A375 (cell line): ENCODE measurements around a stretch of chr1.

DNA sequence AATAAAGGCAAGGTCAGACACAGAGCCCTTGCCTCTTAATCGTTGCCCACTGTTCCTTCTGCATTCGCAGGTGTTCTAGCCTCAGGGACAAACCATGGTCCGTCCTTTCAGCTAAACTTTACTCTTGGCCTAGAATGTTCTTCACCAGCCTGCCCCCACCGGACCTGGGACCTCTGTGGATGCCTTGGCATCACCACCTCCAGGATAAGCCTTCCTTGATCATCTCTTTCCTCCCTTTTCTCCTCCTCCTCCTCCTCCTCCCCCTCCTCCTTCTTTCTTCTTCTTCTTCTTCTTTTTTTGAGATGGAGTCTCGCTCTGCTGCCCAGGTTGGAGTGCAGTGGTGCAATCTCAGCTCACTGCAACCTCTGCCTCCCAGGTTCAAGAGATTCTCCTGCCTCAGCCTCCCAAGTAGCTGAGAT lies 40.3 kb upstream of the ERRFI1 start:
- RAMPAGE, long total RNA = no peak

GRCh38 chr1:8202944-8203532 lies 114.9 kb upstream of the SLC45A1 start:
- RAMPAGE, long total RNA = no peak

DNA sequence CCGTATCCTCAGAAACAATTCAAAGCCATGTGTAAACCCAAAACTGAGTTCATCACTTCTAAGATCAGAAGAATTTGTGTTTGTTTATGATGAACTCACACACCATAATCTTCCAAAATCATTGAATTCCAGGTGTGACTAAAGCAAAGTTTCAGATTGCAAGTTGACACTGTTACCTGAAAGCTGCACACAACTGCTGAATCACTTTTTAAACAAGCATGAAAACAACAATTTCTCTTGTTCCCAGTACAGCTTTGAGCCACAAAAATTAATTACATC lies 59.1 kb upstream of the SLC45A1 start:
- RAMPAGE, long total RNA = no peak

- RAMPAGE, long total RNA = no peak
Measured at GRCh38 chr1:8293323-8293568, 24.7 kb upstream of the SLC45A1 start.

GRCh38 chr1:8294361-8294688 lies 23.6 kb upstream of the SLC45A1 start:
- RAMPAGE, long total RNA = no peak

DNA sequence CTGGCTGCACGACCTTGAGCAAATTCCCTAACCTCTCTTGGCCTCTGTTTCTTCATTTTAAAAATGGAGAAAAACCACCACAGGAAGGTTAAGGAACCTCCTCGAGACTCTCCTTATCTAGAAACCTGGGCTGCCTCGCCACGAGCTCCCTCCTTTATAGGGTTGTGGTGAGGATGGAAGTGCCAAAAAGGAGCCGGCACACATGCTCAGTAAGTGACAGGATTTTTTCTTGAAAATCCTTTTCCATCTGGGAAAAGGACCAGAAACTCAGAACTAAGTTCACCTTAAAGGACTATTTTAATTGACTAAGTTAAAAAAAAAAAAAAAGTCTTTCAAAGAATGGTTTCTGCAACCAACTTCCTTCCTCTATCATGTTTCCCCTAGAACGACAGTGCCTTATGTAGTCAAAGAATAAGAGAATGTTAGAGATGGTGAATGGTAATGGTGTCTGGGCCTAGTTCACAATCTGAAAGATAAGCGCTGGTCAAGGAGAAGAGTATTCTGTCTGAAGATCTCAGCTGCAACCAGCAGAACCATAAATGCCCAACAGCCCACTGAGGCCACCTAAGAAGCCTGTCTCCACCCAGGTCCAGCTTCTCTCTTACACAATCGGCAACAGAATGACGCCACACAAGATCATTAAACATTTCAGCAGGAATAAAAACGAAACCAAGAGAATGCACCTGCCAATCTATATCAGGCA lies 64.9 kb downstream of the SLC45A1 start:
- RAMPAGE, long total RNA = no peak

DNA sequence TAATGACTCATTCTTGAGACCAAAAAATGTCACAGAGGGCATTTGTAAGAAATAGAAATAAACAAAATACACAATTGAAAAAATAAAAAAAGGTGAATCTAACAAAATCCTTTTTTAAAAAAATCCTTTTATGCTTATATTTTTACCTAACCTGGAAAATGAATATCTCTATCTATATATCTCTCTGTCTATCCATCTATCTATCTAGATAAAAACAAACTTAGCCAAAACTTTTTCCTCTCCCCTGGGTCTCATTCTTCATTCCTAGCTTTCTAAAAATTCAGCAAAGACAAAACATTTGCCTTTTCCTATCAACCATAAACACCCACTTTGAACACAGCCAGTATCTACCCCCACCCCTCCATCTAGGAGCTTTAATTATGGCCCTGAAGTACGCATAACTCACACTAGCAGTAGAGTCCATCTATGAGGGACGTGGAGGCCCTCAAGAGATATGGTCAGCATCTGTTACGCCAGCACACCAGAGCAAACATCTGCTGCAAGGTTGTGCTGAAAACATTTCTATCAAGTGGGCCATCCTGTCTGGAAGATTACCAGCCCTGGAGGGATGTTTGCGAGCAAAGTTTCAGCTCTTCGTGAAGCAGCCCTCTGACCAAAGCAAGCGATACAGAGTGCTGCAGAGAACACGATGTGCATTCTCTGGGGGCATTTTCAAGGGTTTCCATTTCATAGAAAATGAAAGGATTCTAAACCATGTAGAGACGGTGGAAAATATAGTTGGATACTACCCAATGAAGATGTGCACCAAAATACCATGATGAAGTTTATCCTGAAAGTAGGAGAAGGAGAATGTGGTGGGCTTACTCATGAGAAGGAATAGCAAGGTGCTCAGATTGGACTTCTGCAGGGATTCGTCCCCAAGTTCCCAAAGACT lies 74.6 kb downstream of the SLC45A1 start:
- RAMPAGE, long total RNA = no peak

DNA sequence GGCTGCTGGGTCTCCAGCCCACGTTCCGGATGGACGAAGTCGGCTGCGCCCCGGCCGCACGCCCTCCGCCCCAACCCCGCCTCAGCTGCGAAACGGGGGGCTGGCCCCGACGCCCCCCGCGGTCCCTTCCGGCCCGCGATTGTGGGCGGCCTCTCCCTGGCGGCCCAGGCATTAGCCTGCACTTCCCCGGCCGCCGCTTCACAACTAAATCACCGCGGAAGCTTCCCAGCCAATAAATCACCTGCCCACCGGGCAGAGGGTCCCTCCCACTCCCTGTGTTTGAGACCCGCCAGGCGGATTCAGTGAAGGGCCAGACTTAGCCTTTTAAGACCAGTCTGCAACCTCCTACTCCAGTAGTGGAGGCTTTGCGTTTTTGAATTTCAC lies 106.1 kb downstream of the SLC45A1 start:
- RAMPAGE, long total RNA = no peak

DNA sequence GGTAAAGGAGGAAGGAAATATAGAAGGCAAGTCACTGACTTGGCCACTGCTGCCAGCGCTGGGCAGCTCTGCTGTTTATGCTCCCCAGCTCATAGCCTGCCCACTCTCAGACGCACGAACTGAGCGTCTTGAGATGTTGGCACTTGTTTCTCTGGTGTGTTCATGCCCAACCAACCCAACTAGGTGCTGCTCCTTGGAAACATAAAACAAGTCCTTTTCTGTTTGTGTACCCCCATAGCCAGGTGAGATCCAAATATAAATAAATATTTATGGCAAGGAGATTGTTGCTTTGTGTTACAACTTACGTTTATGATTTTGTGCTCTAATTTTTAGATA lies 110.2 kb downstream of the SLC45A1 start:
- RAMPAGE, long total RNA = no peak

DNA sequence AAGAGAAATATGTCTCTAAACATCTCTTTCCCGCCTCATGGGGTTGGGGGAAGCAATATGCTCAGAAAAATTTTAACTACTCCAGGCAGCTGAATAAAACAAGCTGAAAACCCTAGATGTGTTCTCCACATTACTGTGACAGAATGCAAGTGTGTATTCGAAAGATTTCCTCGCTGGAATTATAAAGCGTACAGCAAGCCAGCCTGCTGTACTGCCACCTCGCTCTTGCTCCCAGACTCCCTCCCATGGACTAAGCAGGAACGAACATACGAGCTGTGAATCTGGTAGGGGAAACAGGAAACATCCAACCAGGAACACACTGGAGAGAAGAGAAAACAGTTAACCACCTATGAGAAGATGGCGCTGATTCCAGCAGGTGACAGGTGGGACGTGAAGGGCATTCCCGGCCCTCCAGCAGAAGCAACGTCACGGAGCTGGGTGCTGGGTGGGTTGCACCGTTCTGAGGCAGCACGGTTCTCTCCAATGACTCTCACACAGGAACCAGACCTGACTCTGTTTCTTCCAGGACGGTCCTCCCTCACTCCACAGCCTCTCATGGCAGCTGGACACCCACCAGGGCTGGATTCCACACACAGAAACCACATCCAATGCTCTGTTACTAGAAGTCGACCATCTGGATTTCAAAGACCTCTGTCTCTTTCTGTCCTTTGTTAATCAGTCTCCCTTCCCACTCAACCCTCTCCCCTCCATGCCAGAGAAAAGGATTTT lies 219.3 kb downstream of the RERE start:
- RAMPAGE, long total RNA = no peak

- RAMPAGE, long total RNA = no peak
Measured at GRCh38 chr1:8829353-8829848, 12.0 kb upstream of the RERE start.

DNA sequence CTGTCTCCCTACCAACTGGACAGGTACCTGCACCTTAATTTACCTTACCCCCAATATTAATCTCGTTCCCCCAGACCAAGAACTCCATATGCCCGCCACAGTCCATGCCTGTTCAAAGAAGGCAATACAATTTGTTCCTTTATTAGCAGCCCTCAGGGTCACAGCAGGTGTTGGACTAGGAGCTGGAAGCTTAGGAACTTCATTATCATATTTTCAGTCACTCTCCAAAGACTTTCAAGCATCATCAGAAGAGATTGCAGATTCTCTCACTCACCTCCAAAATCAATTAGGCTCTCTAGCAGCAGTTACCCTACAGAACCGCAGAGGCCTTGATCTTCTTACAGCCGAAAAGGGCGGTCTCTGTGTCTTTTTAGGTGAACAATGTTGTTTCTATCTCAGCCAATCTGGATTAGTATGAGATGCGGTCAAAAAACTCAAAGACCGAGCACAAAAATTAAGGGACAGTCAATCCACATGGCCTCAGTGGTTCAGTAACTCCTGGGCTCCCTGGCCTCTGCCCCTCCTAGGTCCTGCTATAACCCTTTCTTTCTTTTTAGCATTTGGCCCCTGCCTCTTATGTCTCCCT lies 19.0 kb upstream of the CA6 start:
- RAMPAGE, long total RNA = no peak

DNA sequence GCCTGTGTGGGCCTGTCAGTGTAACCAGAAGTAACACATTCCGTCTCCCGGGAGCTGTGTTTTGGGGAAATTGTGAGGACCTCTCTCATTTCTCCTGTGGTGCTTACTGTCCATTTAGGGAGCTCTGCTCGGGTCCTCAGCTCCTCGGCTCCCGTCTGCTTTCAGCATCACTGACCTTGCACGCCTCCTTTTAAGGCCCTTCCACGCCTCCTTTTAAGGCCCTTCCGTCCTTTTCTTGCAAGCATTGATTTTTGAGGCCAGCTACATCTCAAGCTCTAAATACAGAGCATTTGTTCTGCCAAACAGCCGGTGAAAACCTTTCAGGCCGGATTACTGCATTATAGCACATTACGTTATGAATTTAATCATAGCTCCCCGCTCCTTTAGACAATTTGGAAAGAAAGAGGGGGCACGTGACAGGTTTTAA lies 9.8 kb downstream of the CA6 start:
- RAMPAGE, long total RNA = no peak

GRCh38 chr1:9084695-9085406 lies 15.4 kb upstream of the SLC2A5 start:
- RAMPAGE, long total RNA = no peak

DNA sequence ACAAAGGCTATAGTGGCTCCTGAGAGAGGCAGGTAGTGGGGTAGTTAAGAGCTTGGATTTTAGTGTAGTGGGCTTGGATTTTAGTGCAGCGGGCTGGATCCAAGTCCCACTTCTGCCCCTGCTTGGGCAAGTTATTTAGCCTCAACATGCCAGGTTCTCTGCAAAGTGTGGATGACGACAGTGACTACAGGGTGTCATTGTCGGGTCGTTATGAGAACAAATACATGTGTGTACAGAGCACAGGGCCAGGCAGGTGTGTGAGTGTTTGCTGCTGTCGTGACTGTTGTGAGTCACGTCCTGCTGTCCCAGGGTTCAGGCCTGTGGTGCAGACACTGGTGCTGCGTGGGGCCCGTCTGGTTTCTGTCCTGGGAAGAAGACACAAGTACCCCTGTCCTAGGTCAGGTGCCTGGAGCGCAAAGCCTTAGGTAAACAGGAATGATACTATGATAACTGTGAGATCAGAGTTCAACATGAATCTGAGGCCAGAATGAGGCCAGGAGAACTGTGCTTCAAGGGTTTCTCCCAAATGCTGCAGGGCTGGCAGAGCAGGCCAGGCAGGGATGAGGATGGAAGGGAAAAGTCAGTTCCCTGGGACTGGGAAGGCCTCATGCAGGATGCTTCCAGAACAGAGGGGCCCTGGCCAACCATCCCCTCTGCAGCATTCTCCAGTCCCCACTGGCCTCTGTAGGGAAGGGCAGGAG lies 15.9 kb downstream of the GPR157 start:
- RAMPAGE, long total RNA = no peak

DNA sequence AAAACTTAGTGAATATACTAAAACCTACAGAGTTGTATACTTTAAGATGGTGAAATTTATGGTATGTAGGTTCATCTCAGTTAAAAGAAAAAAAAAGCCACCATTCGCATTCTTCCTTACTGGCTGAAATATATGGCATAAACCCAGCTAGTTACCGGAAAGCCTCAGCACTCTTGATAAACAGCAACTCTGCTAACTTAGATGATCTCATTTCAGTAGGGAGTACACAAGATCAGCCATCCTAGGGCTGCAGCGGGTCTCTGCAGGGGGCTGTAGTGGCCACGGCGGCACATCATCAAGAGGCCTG lies 48.1 kb upstream of the H6PD start:
- RAMPAGE, long total RNA = no peak

DNA sequence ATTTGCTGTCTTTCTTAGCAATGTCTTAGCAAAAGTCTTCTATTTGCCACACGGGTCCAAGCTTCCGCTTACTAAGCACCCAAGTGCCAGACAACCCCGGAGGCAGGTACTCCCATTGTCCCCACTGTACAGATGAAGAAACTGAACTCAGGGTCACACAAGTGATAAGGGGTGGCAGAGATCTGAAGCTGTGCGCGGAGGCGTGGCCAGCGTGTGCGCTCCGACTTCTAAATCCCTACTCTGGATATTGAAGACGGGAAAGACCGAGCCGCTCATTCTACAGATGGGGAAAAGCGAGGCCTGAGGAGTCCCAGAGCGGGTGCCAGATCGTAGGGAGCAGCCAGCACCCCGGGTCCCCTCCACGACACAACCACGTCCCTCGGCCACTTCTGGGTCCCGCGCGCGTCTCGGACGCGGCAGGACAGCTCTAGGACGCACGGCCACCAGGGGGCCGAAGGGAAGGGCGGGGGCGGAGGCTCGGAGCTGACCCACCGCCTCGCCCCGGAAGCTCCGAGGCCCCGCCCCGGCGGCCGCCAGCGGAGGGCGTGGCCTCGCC lies 346 bp upstream of the H6PD start:
- RAMPAGE, long total RNA = no peak

DNA sequence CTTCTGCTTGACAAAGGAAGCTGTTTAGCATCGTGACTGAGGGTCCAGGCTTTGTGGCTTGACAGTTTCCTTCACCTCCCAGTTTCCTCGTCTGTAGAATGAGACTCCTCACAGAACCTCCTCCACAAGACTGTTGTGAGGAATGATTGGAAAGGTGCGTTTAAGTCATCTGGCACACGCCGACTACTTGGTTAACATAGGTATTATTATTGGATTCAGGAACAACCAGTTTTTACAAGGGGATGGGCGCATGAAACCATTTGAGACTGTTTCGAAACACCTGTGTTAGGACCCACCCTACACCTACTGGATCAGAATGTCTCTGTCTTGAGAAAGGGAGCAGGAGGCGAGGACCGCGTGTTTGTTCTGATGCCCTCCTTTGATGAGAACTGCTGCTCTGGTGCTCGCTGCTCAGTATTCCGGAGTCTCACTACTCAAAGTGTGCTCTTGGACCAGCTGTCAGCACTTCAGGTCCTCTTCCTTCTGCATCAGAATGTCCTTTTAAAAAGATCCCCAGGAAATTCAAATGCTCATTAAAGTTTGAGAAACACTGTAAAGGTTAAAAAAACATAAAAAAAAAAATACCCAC lies 7.3 kb downstream of the H6PD start:
- RAMPAGE, long total RNA = no peak

DNA sequence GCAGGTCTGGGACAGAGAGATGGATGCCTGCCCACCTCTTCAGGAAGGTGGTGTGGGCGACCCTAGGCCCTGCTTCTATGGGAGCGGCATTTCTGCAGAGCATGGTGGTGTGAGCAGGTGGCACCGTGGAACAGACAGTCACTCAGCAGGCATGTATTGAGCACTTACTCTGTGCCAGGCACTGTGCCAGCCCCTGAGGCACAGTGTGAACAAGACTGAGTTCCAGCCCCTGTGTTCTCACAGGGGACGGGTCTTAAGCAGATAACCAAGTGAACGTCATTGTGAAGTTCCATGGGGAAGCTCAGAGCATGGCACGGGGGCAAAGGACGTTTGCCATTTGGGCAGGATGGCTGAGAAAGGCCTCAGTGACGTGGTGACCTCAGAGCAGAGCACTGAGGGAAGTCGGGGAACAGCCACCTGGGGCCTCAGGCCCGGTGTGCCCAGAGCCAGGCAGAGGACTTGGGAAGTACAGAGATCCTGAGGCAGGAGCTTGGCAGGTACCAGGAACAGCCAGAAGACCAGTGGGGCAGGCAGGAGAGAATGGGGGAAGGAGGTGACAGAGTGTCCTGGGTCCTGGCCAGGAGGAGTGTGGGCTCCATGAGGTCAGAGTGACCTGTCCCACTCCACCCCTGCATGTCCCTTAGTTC lies 32.9 kb downstream of the SPSB1 start:
- RAMPAGE, long total RNA = no peak

GRCh38 chr1:9355959-9357076 lies 63.6 kb downstream of the SPSB1 start:
- RAMPAGE, long total RNA = no peak